Measurements from ENCODE around the gene COPS9.

- PRO-cap, result no peak
- CAGE, long polyA plus RNA, result no peak
Observed at GRCh38 chr2:239399927-239400348, 882 bp downstream of the HDAC4 start.

DNA sequence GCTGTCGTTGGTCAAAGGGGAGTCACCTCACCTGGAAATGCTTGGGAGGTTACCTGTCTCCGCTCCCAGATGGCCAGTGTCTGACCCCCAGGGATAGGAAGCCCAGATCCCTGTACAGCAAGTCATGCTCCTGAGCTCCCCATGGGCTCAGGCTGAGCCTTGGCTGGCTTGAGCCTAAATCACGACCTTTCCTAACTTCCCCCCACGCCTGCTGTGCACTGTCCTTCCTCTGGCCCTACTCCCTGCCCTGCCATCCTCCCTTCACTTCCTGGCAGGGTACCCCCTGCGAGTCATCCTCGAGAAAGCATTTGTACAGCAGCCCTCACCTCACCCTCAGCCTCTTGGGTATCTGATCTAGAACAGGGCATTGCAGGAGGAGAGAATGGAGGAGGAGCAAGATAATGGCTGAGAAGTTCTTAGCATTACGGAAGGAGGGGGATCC, 9.2 kb upstream of the HDAC4 start:
- PRO-cap, result no peak
- CAGE, long polyA plus RNA, result no peak

GRCh38 chr2:239684513-239685017, 283.7 kb upstream of the HDAC4 start:
- PRO-cap, result no peak
- CAGE, long polyA plus RNA, result no peak

DNA sequence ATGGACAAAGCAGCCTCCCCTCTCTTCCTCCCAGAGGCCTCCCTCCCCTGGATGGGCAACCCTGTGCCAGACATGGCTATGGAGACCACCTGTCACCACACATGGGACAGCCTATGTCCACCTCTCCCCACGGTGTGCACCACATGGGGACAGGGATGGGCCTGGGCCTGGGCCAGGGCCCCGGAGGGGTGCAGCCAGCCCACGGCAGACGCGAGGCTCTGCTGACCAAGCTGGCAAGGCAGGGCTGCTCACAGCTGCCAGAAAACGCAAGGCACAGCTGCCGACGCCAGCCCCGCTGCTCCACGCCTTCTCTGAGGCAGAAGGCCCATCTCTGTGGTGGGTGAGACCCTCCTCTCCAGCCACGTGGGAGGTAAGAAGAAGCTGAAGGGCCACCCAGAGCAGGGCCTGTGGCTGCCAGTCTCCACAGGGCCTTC, 72.5 kb downstream of the NDUFA10 start:
- PRO-cap, result no peak
- CAGE, long polyA plus RNA, result no peak

DNA sequence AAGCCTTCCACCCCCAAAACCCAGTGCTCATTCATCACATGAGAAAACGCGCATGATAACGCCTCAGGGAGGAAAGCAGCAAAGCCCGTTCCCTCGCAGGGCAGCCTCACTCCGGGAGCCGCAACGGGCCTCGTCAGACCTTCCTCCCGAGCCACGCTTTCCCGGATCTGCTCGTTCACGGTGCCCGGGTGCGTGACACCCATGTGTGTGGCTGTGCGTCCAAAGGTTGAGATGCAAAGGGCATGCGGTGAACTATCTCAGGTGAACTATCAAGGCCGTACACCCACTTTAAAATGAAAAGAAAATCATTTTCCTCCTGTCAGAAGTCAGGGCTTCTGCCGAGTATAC, 59.8 kb downstream of the NDUFA10 start:
- PRO-cap, result no peak
- CAGE, long polyA plus RNA, result no peak

GRCh38 chr2:240130575-240130980, 5.5 kb downstream of the COPS9 start:
- PRO-cap, result no peak
- CAGE, long polyA plus RNA, result no peak

DNA sequence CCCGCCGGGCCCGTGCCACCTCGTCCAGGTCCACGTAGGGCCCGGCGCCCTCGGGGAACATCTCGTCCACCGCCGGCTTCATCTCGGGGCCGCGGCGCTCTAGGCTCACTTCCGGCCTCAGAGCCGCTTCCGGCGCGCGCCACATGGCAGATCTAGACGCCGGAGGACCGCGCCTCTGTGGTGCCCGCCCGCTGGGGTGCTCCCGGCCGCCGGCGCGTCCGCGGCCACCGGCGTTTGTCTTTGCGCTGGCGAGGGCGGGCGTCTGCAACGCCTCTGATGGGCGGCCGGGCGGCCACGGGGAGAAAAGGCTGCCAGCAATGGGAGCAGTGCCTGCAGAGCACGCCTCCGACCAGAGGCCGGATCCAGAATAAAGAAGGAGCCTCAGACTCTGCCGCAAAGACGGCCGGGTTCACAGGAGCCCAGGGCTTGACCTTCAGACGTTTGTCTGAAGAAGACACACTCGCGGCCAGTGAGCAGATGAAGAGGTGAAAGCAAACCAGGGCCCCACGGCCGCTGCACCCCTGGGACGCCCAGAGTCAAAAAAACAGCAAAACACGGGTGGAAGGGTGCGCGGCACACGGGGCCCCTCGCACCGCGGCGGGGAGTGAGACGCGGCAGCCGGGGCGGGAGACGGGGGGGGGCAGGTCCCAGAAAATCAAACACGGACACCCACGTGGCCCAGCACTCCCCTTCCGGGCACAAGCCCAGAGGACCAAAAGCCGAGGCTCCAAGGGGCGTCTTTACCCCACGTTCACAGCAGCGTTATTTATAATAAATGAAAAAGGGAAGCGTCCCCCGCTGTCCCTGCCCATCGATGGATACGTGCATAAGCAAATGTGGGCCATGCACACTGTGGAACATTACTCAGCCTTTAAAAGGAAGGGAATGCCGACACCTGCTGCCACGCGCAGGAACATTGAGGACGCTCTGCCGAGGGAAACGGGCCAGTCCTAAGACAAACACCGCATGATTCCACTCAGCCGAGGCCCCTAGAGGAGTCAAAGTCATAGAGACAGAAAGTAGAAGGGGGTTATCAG, at the start of gene COPS9:
Gene COPS9 (minus strand): TSS at position 103 of the 1,037 bp plus-strand sequence.
- PRO-cap, result bidirectional peak, plus-strand start at position 227 of the sequence, minus-strand start at position 101 of the sequence
- CAGE, long polyA plus RNA, result no peak

DNA sequence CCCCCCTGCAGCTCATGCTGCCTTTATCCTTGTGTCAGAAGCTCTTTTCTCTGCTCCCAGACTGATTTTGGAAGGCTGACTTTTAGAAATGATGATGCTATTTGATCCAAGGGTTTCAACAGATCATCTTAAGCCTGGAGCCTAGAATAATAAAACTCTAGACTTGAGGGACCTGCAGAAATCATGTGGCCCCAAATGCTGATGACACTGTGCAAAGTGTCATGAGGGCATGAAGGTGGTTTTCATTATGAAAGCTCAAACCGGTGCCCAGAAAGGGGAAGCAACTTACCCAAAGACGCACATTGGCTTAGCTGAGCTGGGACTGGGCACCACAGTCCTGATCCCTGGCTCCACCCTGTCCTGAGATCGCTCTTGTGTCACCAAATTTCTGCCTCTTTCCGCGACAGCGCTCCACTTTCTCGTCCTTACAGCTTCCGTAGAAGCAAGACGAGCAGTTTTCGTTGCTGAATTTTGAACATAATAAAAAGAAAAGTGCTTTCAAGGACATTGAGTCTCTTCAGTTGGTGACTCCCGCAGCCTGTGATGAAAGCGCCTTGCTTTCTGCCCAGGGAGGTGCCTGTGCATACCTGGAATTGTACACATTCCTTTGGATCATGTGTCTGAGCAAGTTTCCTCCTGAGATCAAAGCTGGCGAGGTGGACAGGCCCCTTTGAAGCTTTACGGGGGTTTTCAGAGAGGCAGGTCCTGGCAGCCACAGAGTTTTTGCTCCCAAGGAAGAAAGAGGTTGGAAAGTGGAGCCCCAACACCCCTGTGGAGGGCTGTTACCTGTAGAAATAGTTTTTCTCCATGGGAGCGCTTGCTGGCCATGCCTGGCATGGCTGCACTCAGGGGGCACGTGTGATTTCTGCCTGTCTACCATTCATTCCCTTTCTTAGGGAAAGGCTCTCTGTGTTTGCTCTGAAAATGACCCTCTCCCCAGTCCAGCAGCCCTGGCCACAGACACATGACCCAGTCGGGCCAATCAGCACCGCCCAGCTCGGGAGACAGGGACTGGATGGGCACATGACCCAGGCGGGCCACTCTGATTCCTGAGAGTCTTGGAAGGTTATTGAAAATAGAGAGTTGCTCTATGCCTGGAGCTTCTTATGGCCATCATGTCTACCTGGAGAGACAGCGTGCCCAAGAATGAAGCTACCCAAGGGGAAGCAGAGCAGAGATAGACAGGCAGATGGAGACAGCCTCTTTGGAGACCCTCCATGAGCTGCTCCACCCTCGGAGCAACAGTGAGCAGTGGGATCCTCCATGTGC, 115.5 kb upstream of the OTOS start:
- PRO-cap, result no peak
- CAGE, long polyA plus RNA, result no peak

DNA sequence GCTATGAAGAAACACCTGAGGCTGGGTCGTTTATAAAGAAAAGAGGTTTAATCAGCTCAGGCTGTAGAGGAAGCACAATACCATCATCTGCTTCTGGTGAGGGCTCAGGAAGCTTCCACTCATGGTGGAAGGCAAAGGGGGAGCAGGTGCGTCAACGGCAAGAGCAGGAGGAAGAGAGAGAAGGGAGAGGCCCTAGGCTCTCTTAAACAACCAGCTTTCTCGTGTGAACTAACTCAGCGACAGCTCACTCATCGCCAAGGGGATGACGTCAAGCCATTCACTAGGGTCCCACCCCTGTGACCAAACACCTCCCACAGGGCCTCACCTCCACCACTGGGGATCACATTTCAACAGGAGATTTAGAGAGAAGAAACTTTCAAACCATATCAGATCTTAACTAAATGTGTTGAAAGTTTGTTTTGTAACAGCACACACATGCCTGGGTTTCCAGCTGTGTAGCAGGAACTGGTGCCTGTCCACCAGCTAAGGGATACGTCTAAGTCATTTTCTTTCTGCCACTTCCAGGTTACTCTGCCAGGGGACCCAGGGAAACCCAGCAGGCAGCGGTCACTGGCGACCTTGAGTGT, 8.6 kb upstream of the GPC1 start:
- PRO-cap, result no peak
- CAGE, long polyA plus RNA, result no peak

GRCh38 chr2:240436684-240436978, 1.2 kb downstream of the GPC1 start:
- PRO-cap, result no peak
- CAGE, long polyA plus RNA, result no peak

DNA sequence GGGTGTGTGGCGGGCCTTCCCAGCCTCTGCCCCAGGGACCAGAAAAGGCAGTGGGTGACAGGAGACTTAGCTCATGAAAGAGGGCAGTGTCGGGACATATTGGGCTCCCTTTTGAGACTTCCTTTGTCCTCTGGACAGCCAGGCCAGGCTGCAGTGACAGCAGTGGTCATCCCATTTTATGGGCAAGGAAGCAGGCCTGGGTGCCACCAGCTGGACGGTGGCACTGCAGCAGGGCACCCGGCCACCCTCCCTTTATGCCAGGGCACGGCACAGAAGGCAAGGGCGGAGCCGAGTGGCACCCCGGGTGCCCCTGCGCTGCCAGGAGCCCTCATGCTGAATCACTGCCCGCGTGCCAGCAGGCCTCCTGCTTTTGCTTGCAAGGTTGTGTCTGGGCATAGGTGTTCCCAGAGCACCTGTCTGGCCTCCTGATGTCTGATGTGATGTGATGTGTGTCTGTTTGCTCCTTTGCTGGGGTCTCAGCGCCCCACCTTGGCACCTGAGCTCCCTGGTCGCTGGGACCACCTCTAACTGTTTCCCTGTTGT, 3.3 kb downstream of the GPC1 start:
- PRO-cap, result no peak
- CAGE, long polyA plus RNA, result no peak

DNA sequence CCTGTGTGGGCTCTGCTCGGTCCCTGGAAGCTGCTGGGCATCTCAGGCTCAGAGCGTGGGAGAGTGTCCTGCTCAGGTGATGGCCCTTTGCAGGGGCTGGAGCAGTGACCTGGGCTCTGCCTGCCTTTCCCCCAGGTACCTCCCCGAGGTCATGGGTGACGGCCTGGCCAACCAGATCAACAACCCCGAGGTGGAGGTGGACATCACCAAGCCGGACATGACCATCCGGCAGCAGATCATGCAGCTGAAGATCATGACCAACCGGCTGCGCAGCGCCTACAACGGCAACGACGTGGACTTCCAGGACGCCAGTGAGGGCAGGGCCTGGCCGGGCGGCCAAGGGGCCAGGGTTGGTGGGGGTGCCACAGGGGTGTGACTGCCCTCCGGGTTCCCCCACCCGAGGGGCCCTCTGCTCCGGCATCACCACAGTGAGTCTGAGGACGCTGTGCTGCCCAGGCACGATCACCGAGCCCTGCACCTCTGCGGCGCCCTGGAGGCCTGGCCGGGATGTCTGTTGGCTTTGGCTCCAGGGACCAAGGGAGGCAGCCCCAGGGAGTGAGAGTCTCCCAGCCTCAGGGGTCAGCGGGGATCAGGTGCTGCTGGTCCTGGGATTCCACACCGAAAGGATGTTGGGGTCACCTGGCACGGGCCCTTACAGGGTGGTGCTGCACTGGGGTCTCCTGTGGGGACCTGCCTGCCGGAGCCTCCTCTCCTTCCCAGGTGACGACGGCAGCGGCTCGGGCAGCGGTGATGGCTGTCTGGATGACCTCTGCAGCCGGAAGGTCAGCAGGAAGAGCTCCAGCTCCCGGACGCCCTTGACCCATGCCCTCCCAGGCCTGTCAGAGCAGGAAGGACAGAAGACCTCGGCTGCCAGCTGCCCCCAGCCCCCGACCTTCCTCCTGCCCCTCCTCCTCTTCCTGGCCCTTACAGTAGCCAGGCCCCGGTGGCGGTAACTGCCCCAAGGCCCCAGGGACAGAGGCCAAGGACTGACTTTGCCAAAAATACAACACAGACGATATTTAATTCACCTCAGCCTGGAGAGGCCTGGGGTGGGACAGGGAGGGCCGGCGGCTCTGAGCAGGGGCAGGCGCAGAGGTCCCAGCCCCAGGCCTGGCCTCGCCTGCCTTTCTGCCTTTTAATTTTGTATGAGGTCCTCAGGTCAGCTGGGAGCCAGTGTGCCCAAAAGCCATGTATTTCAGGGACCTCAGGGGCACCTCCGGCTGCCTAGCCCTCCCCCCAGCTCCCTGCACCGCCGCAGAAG, 30.3 kb downstream of the GPC1 start:
- PRO-cap, result no peak
- CAGE, long polyA plus RNA, result no peak

DNA sequence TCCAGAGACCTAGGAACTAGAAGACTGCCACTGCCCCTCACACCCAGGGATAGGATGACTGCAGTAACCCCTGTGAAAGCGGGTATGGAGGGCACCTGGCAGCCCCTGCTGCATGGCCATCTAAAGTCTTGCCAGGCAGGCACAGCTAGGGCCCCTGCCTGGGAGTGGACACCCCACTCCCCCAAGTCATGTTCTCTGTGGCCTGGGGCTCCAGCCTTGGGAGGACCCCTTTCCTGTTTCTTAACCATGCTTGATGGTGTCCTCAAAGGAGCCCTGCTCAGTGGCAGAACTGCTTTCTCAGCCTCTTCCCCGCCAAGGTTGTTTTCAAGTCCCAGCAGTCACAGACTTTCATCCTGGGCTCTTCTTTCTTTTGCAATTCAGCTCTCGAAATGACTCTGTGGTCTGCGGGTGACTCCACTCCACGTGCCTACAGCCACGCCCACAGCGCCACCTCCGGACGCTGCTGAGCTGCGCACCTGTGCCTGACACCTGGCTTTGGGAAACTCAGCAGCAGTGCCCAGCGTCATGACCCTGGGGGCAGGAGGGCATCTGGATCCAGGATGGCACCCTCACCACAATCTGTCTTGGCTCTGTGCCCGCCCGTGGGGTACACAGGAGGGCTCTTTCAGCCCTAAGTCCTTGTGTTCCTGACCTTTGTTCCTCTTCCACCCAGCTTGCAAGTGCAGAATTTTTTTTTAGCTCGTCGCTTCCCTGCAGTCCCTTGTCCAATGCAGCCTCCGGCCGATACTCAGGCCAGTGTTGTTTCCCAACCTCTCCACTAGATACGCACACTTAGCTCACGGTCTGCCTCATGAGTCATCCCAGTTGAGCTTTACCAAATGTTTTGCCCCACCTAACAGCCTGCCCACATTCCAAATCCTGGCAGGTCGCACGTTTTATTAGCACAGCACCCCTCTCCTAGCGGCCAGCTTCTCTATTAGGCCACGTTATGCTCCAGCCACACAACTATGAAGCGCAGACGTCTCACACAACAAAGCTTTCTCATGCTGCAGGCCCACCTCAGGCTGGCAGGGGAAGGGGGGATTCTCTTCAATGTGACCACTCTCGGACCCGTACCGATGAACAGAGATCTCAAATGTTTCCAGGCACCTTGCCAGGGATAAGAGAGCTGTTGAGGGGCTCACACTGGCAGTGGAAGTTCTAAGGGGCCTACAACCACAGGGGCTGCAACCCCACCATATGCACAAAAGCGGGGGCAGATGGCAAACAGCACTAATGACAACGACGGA, 6.6 kb upstream of the CAPN10 start:
- PRO-cap, result no peak
- CAGE, long polyA plus RNA, result no peak

DNA sequence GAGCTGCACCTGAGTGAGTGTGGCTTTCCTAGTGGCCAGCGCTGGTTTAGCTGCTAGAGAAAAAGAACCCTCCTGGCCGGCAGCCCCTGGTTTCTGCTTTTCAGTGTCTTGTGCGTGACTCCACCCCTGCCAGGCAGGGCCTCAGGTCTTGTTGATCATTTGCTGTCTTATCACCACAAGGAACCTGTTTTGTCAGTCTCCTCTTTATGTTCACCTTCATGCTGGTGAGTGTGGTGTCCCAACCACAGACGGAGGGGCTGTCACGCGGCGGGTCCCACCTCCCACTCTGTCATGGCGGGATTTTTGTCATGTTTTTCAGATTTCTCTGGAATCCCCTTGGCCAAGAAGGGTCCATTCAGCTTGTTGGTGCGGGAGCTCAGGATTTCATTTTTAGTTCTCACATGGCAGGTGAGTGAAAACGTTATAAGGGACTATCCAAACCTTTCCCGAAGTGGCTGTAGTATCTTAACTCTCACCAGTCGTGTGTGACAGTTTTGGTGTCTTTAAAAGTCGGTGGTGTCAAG, 3.5 kb upstream of the AQP12B start:
- PRO-cap, result no peak
- CAGE, long polyA plus RNA, result no peak

- PRO-cap, result no peak
- CAGE, long polyA plus RNA, result no peak
Observed at GRCh38 chr2:240792177-240792701, 27.8 kb downstream of the KIF1A start.

DNA sequence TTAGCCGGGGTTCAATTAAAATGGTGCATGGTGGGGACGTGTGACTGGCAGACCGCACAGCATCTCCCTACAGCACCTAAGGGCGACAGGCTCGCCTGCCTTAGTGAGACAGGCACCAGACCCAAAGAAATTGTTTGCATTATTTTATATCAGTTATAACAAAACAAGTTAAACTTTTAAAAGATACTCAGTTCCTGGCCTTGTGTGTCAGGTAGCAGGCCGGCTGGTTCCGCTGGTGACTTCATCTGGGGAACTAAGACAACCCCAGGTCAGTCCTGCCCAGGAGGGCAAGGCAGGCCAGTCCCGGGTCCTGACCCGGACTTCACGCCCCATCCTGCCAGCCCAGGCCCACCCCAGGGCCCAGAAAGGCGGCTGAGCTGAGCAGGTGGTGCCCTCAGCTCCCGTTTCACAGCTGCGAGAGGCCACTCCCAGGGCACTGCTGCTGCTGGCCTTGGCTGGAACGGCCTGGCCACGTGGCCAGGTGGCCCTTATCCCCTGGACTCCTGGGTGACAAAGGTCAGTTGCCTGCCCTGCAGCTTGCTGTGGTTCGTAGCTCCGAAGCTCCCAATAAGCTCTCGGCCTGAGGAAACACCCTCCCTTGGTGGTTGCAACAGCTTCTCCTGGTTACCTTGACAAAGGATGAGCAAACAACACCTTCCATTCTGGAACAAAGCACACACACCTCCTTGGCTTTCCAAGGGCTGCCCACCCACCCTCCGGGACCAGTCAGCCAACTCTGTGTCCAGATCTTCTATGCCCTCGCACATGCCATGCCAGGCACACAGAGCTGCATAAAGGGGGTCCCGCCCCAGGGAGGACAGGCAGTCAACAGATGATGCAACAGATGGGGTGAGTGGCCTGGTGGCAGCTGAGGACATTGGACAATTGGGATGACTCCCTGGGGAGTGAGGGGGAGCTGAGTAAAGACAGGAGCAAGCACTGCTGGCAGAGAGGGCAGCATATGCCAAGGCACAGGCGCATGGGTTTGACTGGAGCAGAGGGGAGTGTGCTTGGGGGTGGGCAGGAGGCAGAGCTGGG, 11.3 kb upstream of the AGXT start:
- PRO-cap, result no peak
- CAGE, long polyA plus RNA, result no peak

DNA sequence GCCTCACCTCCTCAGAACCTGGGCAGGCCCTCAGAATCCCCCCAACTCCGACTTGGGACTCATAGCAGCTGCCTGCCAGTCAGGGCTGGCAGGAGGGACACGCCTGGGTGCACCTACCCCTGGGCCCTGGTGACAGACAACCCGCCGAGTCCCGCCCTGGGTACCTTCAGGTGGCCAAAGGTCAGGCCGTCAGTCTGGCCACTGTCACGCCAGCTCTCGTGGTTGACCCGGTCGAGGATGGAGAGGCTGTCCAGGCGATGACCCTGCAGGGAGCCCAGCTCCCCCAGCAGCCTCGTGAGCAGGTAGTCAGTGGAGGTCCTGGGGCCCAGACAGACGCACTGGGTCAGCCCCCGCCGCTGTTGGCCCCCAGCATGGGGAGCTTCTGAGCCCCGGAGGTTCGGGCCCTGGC, 6.1 kb downstream of the MAB21L4 start:
- PRO-cap, result no peak
- CAGE, long polyA plus RNA, result no peak

DNA sequence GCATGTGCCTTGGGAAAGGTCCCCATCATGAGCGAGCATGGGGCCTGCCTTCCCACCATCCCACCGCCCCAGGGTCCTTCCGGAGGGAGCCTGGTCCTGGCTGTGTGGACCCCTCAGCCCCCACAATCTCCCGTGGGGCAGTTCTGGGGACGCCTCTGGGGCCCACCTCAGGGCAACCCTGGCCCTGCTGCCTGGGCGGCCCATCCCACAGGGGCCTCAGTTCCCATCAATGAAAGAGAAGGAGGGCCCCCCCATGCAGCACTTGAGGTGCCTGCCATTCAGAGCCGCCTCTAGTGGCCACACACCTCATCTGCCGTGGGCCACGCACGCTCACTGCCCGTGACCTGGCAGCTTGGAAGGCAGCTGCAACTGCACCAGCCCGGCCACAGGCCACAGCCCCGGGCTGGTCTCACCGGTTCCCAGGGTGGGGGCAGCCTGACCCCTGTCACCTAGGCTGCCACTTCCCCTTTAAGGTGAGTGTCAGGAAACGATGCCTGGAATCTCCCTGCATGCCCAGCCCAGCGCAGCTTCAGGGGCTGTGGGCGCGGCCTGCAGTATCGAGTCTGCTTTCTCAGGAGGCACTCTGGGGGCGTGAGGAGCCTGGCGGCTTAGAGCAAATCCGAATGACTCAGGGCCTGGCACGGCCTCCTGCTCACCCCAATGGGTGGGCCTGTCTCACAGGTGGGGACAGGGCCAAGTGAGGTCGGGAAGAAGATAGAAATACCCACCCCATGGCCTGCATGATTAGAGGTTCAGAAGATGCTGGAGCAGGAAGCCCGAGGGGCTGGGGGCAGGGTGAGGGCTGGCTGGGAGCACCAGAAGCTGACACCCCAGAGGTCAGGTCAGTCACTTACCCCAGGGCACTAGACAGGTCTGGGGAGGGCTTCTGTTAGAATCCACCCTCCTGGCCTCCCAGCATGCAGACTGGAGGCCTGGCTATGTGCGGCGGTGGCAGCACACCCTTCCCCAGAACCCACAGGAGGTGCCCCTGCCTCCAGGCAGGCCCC, 2.5 kb downstream of the MAB21L4 start:
- PRO-cap, result no peak
- CAGE, long polyA plus RNA, result no peak

DNA sequence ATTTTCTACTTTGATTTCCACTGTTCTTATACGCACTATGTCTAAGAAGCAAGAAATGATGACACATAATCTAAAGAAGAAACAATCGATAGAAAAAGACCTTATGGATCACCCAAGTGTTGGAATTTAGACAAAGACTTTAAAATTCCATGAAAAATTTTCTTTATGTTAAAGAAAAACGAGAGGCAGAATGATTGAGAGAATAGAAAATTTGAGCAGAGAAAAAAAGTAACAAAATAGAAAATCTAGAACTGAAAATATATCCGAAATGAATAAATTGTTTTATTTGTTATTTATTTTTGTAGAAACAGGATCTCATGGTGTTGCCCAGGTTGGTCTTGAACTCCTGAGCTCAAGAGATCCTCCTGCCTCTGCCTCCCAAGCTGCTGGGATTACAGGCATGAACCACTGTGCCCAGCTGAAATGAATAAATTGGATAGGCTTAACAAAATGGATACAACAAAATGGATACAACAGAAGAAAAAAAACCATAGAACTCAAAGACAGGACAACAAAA, 46.0 kb downstream of the MTERF4 start:
- PRO-cap, result no peak
- CAGE, long polyA plus RNA, result no peak

- PRO-cap, result no peak
- CAGE, long polyA plus RNA, result no peak
Observed at GRCh38 chr2:241081162-241081959, 20.7 kb downstream of the MTERF4 start.

All from B cell (primary cell).